Myometrial cell (primary cell): Measurements from ENCODE around the genes WDR44, CT47C1 and PGRMC1.

GRCh38 chrX:115367334-115368048 is 78.0 kb downstream of the LUZP4 start:
- RAMPAGE, long total RNA, result no peak

- RAMPAGE, long total RNA, result no peak
These were observed 32.0 kb downstream of the PLS3 start for GRCh38 chrX:115592963-115593288.

DNA sequence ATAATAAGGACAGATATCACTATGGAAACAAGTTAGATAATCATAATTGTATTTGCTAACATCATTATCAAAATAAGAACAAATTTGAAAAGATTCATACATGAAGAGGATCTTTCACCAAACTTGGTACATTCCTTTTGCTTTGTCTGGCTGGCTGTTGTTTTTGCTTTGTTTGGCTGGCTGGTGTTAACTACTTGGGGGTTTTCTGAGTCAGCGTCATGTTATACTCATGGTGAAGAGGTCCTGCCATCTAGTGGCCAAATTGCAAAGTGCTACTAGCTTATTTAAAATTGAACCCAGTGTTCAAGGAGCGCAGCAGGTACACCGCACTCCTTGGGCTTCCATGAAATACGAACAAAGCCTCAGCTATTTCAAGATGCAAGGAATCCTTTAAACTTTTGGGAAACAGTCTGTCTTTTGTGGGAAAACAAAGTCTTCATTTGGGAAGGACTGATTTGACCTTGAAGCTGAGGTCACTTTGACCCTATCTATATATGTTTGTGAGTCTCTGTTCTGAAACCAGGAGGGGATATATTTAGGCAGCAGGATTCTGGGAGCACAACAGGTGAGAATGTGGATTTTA is 129.7 kb downstream of the PLS3 start:
- RAMPAGE, long total RNA, result no peak

DNA sequence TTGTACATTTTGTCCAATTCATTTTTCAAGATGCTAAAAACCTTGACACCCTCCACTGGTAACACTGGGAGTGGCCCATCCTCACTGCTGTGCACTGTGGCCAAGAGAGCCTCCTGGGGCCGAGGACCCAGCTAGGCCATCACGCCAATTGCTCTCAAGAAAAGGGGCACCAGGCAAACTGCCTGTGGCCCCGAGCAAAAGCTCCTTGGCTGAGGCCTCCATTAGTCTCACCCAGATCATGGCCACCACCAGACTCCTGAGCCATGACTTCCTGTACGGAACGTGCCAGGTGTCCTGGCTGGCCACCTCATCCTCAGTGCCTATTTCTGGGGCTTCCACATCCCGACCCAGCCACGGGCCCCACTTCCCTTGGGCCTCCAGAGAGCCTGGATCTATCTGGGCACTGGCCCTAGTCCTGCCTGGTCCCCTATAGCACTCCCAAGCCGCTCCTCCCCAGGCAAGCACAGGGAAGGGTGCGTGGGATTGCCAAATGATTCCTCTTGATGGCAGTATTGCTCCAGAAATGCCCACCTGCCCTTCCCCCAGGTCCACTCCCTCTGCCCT is 212.7 kb upstream of the AGTR2 start:
- RAMPAGE, long total RNA, result no peak

GRCh38 chrX:116272198-116272903 is 101.8 kb downstream of the AGTR2 start:
- RAMPAGE, long total RNA, result no peak

DNA sequence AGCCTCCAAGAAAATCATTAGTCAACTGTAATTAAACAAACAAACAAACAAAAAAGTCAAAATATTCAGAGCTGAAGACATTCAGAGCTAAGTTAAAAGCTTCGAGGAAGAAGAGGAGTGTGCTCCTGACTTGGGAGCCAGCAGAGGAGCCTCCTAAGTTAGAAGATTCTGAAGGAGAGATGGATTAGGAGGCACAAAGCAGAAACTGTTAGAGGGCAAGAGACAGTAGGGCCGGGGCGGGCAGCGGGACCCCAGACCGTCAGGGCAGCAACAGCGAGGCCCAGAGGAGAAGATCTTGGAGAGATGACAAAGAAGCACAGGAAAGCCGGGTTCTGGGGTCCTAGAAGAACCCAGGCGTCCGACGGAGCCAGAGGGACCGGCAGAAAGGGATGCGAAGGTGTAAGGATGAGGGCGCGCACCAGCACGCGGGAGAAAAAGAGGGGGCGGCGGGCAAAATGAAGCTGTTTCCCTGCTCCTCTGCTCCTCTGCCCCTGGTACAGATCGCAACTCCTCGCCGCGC is 634 bp downstream of the KLHL13 start:
- RAMPAGE, long total RNA, result no peak

- RAMPAGE, long total RNA, result no peak
These were observed at the start of gene WDR44 for GRCh38 chrX:118345745-118346640. WDR44 (plus strand) TSS chrX:118346106.

- RAMPAGE, long total RNA, result no peak
These were observed 1.2 kb downstream of the DOCK11 start for GRCh38 chrX:118496769-118497199.

DNA sequence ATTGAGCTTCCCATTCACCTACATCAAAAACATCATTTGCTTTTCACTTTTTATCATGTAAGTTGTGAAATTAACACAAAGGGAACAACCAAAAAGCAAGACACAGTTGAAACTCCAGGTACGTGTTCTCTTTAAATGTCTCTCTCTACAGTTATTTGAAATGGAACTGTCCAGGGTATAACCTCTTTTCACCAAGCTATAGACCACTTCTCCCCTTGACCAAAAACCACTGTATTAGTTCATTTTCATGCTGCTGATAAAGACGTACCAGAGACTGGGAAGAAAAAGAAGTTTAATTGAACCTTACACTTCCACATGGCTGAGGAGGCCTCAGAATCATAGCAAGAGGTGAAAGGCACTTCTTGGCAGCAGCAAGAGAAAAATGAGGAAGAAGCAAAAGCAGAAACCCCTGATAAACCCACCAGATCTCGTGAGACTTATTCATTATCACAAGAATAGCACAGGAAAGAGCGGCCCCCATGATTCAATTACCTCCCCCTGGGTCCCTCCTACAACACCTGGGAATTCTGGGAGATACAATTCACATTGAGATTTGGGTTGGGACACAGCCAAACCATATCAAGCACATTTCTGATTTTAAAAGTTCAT is 97.7 kb downstream of the DOCK11 start:
- RAMPAGE, long total RNA, result no peak

GRCh38 chrX:118884439-118885240 is 61.0 kb downstream of the ZCCHC12 start:
- RAMPAGE, long total RNA, result no peak

DNA sequence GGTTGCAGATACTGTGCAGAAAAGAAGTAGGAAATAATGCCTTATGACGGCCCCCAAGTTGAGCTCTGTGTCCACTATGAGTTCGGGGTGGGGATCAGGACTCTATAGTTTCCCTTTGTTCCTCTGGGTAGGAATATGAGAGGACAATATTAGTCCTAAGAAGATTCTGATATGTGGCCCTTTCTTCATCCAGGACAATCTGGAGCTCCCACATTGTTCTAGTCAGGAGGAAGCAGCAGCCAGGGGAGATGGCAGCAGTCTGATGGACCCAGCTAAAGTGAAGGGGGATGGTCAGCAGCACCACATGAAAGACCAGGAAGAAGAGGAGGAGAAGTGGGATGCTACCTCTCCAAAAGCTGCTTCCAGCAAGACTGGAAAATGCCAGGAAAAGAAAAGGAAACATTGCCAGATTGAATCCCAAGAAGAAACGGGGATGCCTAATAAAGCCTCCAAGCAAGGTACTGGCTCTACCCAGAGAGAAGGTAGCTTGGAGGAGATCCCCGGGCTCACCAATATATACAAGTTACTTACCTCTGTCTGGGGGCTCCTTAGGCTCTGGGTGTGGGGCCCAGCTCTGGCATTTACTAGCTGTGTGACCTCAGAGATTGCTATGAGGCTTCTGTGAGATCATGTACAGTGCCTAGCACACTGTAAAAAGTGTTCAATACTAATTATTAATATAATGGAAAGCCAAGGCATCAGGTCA is 14.9 kb downstream of the LONRF3 start:
- RAMPAGE, long total RNA, result no peak

- RAMPAGE, long total RNA, result no peak
These were observed at the start of gene CT47C1 for GRCh38 chrX:119072673-119073437. CT47C1 (plus strand) TSS chrX:119072993.

DNA sequence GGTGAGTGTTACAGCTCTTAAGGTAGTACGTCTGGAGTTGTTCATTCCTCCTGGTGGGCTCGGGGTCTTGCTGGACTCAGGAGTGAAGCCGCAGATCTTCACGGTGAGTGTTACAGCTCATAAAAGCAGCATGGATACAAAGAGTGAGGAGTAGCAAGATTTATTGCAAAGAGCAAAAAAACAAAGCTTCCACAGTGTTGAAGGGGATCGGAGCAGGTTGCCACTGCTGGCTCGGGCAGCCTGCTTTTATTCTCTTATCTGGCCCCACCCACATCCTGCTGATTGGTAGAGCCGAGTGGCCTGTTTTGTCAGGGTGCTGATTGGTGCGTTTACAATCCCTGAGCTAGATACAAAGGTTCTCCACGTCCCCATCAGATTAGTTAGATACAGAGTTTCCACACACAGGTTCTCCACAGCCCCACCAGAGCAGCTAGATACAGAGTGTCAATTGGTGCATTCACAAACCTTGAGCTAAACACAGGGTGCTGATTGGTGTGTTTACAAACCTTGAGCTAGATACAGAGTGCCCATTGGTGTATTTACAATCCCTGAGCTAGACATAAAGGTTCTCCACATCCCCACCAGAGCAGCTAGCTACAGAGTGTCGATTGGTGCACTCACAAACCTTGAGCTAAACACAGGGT is 26.5 kb upstream of the PGRMC1 start:
- RAMPAGE, long total RNA, result no peak

- RAMPAGE, long total RNA, result no peak
These were observed at the start of gene PGRMC1 for GRCh38 chrX:119235835-119237052. PGRMC1 (plus strand) TSS chrX:119236285.

DNA sequence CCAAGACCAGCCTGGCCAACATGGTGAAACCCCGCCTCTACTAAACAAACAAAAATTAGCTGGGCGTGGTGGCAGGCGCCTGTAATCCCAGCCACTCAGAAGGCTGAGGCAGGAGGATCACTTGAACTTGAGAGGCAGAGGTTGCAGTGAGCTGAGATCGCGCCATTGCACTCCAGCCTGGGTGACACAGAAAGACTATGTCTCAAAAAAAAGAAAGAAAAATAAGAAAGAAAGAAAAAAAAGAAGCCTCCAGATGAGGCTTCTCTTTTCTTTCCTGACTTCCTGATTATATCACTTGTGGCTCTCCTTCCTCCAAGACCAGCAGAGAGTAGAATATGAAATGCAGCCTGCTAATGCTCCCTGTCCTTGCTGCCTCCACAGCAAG is 11.5 kb downstream of the SLC25A43 start:
- RAMPAGE, long total RNA, result no peak

DNA sequence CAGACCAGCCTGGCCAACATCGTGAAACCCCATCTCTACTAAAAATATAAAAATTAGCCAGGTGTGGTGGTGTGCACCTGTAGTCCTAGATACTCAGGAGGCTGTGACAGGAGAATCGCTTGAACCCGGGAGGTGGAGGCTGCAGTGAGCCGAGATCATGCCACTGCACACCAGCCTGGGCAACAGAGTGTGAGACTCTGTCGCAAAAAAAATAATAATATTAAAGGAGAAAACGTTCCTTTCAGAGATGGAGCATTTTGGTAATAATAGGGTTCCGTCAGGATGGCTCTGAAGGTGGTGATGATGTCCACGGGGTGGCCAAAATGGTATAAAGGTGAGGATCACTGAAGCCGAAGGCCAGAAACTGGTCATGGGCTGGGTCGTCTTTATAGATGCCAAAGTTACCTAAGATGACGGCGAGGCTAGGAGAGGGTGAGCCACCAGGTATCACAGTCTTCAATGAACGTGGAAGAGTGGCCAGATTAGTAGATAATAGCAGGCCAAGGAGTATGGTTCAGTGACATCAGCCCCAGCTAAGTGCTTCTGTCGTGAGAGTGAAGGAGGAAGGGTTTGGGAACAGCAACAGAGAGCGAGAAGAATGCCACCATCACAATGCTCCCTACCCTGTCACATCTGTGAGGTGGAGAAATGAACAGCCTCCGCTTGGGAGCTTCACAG is 17.1 kb upstream of the SLC25A5 start:
- RAMPAGE, long total RNA, result no peak

- RAMPAGE, long total RNA, result no peak
These were observed 30.3 kb downstream of the UBE2A start for GRCh38 chrX:119604608-119605214.

DNA sequence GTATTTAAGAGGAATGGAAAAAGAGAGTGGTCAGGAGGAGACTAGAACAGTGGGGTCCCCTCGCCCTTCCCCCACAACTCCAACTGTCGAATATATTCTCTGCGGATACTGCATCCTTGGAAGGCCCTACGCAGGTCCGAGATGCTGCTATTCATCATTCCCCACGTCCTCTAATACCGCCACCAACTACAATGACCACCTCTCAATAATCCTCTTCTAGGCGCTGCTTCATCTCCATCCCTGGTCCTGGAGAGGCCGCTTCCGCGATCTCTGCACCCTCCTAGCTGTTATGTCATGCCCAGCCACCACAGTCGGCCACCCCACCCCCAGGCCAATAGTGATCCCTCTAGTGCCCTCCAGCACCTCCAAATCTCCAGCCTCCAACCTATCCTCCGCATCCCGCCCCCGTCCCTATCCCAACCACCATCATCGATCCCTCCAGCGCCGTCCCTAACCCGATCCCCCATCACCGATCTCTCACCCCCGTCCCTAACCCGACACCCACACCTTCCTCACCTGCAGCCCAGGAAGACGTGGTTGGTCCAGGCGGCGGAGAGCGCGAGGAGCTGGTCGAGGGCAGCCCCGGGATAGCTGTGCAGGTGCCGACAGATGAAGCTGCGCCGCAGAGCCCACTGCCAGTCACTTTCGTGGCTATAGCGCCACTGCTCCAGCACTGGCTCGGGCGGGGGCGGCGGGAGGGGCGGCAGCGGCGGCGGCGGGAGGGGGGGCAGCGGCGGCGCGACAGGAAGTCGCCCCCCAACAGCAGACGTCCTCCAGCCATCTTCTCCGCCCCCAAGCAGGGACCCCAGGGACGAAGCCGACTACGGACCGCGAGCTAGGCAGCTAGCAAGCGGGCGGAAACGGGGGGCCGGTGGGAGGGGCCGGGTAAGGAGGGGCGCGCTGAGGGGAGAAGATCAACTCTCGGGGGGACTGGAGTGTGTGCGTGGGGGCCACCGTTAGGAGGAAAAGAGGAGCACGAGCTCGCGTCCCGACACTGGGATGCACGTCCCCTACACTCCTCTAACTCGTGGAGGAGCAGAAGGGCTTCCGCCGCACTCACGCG is 31.2 kb downstream of the UBE2A start:
- RAMPAGE, long total RNA, result no peak

DNA sequence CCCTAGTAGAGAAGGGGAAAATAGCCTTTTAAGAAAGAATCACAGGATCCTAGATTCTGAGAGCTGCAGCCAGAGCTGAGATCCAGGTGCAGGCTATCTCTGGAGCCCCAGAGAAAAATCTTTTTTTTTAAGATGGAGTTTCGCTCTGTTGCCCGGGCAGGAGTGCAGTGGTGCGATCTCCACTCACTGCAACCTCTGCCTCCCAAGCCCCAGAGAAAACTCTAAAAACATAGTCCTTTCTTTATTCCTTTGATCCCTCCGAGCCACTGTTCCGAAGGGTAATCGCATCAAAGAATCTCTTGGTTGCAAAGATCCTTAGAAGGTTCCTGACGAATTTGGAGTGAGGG is 38.4 kb downstream of the SEPTIN6 start:
- RAMPAGE, long total RNA, result no peak

- RAMPAGE, long total RNA, result no peak
These were observed 37.9 kb downstream of the SEPTIN6 start for GRCh38 chrX:119654940-119655649.